ENCODE measurements around a stretch of chr6.

DNA sequence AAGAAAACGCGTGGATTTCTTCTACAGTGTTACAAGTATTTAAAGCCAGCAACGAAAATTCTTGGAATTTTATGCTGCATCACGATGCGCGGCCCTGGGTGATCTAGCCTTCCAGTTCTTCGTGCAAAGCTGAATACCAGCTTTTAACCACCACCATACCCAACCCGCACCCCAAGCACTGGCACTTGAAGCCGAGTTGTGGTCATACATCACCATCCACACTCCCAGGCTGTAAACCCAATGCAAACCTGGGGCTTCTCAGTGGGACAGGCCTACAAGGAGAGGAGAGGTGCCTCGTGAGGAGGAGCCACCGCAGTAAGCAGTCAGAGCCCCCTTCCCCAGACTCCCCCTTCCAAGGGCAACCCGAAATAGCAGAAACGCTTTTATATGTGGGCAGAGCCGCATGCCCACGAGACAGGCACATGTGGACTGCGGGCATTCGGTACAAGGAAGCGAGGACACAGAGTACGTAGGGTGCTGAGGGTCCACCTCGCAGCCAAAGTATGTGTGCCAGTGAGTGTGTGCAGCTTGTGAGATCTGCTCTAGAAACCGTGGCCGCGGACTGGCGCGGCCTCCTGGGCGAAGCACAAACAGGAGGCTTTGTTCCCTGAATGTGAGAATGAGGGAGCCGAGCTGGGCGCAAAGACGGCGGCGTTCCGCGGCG lies 3.5 kb upstream of the FOXO3 start:
- PRO-cap: no peak

GRCh38 chr6:108559339-108559870 lies 1.3 kb upstream of the FOXO3 start:
- PRO-cap: bidirectional peak, plus-strand start at chr6:108559797, minus-strand start at chr6:108559456

DNA sequence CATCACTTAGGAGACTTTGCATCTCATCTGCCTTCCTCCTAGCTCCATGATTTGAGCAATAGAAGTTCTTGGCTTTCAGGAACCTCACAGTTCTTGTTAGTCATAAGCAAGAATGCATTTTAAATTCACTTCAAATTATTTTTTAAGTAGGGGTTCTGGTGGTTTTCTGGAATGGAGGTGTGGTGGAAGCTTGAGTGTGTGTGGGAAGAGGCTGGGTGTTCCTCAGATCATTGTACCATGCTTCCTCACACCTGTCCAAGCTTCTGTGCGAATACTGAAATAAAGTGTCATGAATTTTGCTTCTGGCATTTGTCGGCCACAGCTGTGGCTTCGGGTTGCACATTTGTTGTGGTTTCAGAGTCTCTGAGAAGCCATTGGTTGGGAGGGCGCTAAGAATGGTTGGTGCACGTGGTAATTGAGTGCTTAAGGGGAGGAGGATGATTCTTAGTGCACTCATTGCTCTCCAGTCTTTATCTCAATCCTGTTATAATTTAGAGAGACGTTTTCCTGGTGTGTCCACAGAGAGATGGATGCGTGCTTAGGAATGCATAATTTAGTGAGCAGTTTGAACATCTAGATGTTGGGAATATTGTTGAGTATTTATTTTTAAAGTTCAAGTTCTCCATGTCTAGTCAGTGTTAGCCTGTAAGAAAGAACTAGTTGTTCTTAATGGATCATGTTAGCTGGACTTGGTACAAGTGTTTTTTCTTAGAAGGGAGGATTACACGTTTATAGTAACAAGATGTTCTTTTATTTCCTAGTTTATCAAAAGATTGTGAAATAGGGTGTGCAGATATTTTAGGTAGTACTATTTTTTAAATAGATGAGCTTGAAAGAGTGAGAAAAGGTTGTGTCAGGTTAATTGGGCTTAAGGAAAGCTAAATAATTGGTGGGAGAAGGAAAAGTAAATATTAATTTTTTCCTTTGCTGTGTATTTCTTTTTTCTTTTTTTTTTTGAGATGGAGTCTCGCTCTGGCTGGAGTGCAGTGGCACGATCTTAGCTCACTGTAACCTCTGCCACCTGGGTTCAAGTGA lies 32.0 kb downstream of the FOXO3 start:
- PRO-cap: no peak

DNA sequence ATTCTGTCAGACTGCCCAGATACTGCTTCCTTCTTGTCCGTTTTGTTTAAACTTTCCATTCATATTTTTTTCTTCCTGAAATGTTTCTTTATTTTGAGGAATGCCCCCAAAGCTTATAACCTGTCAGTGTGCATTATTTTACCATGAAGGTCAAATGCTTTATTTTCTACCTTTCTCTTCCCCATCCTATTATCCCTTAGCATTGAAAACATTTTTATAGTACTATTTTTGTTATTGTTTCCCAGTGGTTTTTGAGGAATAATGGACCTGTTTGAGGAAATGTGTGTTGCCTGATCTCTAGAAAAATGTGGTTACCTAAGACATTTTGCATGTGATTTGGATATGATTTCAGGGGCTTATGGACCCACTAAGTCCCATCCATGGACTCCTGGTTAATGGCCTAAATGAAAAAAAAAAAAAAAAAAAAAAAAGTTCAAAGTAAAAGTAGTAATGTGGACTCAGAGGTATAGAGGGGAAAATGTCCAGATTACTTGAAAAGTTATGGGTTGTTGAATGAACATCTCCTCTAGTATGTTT lies 35.3 kb downstream of the FOXO3 start:
- PRO-cap: no peak

- PRO-cap: no peak
Measured at GRCh38 chr6:108625929-108626755, 65.4 kb downstream of the FOXO3 start.

DNA sequence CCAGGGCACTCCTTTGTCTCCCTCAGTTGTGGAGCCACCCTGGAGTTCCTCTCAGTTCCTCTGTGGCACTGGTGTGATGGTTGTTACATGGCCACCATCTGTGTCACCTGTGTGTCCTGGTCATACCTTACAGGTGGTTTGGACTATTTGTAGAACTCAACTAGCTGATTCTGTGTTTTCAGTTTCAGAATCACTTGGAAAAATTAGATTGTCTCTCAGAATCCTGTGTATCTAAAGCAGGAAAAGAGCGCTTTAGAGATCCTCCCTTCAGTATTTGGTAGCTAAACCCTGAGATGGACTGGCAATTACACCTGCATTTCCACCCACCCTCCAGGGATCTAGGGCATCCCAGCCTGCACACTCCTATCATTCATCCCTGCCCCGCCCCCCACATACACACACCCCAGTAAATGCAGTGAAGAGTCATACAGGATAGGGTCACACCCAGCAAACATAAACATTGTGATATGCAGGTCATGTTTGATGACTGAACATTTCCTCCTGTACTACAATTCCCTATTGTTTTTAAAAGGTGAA lies 112.7 kb downstream of the FOXO3 start:
- PRO-cap: no peak

- PRO-cap: no peak
Measured at GRCh38 chr6:108960493-108961283, 112.5 kb downstream of the ARMC2 start.

DNA sequence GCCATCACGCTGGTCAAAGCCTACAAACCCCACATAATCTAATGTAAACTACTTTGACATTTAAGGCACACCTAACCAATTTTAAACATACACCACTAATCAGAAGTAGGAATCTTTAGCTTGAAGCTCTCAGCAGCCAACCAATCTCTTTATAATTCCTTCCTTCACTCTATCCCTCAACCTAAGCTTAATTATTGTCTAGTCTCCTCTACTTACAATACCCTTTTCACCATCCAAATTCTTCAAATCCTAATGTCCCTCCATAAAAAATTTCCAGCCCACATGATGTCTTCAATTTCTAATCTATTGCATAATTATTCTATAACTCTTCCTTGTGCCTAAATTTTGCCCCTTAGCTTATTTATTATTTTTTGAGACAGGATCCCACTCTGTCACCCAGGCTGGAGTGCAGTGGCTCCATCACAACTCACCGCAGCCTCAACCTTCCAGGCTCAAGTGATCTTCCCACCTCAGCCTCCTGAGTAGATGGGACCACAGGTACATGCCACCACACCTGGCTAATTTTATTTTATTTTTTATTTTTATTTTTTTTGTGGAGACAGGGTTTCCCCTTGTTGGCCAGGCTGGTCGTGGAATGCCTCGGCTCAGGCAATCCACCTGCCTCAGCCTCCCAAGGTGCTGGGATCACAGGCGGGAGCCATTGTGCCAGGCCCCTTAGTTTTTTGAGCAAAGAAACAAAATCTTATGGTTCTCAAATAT lies 102.7 kb downstream of the SESN1 start:
- PRO-cap: no peak

GRCh38 chr6:109163392-109164197 lies 68.3 kb downstream of the CEP57L1 start:
- PRO-cap: no peak

GRCh38 chr6:109230405-109231046 lies 135.2 kb downstream of the CEP57L1 start:
- PRO-cap: bidirectional peak, plus-strand start at chr6:109230779, minus-strand start at chr6:109230632

- PRO-cap: unidirectional peak, plus-strand start at chr6:109308331
Measured at GRCh38 chr6:109307979-109308927, 74.0 kb downstream of the CD164 start.

- PRO-cap: no peak
Measured at GRCh38 chr6:109313135-109313534, 69.1 kb downstream of the CD164 start.

DNA sequence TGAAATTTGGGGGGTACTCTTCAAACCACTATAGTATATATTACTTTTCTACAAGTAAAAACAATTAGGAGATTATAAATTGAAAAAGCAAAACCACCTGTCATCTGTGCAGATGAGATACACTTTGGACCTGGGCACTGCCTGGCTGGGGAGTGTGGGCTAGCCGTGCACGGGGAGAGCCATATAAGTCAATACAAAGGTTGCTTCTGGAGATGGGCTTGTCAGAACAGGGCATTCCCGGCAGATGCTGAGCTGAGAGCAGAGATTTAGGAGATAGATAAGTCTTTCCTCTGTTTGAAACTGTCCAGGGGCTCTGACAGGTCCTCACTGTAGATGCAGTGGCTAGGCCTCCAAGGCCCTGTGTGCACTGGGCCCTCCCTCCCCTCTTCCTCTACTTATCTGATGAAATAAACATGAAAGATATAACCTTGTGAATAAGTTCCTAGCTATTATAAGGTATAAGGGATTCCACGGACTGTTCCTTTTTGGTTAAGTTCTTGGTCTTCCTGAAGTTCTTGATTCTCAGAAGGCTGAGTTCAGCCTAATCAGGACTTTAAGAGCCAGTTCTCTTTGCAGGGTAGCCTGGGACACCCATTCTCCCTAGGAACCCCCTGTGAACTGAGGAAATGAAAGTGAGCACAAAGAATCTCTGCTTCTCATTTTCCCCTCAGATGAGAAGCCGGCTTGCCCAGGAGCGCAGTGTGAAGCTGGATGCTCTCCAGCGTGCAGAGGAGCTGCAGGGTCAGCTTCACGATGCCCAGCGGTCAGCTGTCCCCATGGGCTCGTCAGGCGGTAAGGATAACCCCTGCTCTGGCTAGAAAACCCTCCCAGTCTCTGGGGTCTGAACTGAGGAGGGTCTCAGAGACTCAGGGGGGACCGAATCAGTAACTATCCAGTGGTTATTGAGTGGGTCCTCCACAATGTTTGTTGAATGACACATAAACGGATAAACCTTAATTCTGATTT lies 34.2 kb downstream of the CD164 start:
- PRO-cap: bidirectional peak, plus-strand start at position 670 of the sequence, minus-strand start at position 393 of the sequence

DNA sequence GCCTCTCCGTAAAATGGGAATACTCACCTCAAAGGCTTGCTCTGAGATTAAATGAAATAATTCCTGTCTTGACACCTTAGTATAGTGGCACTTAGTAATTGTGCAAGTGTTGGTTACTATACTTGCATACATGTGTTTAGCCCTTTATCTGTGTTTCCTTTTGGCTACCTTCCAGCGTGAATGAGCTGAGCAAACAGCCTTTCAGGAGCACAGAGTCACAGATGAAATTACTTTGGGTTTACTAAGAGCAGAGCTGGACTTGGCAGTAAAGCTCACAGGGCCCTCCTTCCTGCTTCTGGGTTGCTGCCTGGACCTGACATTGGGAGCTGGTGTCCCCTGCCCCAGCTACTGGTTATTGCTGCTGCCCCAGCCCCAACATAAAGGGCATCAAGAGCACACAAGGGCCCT lies 32.7 kb downstream of the CD164 start:
- PRO-cap: no peak

DNA sequence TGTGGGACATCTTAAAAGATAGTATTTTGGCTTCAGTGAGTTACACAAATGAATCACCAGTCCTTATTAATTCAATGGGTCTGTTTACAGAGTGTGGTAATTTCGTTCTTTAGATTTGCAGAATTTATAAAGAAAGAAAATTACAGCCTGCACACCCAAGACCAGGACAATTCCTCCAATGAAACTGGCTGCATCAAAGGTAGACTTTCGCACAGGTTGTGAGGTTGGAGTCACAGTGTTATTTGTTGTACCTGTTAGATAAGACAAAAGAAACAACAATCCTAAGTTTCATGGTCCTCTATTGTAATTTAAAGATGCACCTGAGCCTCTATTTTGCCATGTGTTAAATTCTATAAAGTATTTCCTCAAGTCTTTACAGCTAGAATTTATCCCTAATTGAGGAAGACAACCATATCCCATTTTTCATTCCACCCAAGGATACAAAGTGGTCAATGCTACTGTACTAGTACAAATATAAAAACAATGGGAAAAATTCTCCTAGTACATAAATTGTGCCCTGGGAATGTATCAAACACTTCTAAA lies 13.4 kb downstream of the CD164 start:
- PRO-cap: no peak

DNA sequence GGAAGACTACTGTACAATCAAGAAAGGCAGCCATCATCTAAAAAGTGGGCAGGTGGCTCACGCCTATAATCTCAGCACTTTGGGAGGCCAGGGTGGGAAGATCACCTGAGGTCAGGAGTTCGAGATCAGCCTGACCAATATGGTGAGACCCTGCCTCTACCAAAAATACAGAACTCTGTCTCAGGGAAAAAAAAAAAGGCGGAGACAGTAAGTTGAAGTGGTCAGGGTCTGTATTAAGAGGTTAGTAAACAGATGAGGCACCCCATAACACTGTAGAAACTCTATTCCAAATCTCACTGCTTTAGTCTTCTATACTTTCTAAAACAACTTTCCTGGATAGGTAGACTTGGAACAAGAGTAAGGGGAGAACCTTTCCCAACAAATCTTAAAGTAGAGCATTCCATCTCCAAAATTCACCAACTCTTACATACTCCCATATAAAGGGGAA lies 4.0 kb downstream of the CD164 start:
- PRO-cap: no peak

DNA sequence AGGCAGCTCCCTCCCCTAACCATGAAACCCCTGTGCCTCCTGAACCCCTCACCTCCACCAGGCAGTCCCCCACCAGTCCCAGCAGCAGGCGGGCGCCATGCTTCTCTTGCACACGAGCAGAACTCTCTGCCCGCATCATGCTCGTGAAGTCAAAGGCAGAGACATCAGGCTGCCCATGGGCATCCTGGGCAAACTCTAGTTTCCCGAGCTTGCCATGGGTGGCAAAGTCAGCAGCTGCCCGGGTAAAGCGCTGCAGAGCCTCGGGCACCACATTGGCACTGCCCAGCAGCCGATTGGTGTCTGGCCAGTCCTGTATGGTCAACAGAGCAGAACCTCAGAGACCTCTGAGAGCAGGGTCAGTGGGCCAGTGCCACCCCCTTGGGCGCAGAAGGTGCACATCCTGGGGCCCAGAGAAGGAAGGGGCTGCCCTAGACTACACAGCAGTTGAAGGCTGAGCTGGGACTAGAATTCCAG lies 5.3 kb downstream of the MICAL1 start:
- PRO-cap: no peak

DNA sequence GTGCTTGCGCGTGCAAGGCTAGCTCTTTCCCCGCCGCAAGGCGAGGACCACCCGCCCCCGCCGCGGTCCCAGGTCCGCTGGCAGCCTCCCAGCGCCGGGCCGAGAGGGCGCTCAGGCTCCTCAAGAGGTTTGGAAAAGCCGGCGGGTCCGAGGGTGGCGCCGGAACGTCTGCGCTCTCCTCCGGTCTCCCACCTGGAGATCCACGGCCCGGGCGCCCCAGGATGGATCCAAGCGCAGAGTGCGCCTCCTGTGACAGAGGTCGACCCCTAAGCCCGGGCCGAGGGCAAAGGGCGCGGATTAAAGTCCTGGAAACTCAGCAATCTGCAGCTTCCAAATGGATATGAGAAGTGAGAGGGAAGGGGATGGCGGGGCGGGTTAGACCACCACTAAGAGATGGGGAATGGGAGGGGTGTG lies 583 bp upstream of the MICAL1 start:
- PRO-cap: bidirectional peak, plus-strand start at position 353 of the sequence, minus-strand start at position 240 of the sequence

DNA sequence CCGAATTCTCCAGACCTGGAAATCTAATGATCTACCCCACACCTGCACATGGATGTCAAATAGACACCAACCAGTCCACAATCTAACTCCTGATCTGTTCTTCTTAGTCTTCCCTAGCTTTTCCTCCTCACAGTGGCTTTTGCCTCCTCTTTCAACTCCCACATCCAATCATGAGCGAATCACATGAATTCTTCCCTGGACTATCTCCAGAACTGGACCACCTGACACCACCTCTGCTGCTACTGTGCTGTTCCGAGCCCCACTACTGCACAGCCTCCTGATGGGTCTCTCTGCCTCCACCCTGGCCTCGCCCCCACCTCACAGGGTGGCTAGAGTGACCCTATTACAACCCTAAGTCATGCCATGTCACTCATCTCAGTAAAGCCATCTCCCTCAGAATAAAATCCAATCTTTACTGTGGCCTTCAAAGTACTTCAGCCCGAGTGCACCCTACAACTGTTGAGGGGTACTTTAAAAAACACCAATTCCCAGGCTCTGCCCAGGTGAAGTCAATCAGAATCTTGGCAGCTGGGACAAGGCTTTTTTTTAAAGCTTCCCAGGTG lies 10.3 kb downstream of the ZBTB24 start:
- PRO-cap: no peak

- PRO-cap: no peak
Measured at GRCh38 chr6:109678520-109679851, 12.0 kb downstream of the AK9 start.

All from duodenum (tissue), 1 donor.